Aorta (tissue), 1 donor: ENCODE data around the genes ATG16L2 and P2RY2.

DNA sequence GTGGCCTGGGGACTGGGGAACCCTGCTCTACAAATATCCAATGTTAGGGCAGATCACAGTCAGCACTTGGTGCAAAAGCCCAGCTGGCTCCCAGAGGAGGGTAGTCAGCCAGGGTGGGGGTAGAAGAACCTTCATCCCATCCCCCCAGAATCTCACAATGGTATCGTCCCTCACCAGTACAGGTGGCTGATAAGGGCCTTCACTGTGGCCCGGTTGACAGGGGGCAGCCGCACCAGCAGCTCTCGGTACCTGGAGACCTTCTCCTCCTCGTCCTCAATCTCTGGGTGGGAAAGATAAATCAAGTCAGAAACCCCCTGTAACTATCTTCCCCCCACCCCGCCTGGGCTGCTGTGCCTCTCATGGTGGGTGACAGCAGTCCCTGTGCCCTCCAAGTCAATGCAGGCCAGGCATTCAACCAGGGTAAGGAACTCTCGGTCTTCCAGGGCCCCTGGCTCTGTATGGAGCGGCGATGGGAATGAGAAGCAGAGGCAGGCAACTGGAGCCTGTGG lies 22.2 kb upstream of the PDE2A start:
- PRO-cap = no peak

- PRO-cap = no peak
Observed at GRCh38 chr11:72705994-72706860, 32.0 kb upstream of the PDE2A start.

DNA sequence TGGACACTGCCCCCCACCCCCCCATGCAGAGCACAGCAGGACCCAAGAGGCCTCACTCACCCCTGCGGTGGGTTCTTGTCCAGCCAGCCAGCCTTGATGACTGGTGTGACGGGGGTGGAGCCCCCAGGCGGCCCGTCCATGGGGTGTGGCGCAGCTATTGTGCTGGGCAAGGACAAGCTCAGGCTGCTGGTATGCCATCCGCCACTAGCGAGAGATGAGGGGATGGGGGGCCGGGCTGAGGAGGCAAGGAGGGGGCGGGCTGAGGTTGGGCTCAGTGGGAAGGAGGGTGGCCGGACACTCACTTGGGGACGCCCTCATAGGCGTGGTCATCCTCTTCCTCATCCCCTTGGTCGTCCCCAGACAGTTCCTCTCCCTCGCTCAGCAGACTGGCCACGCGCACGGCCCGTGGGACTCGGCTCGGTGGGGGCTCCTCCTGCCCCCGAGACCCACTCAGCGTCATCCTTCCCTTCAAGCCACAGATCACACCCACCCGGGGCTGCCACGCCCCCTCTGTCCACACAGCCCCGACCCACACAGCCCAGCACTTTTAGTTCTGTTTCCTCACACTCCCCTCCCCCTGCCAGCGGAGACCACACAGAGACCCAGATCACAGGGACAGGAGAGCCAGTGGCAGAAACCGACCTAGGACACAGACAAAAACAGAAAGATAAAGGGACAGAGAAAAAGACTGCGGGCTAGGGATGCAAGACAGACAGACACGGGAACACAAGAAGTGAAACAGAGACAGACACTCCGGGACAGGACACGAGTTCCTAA lies 38.1 kb upstream of the PDE2A start:
- PRO-cap = no peak

- PRO-cap = no peak
Observed at GRCh38 chr11:72741241-72741830, 10.9 kb downstream of the ARAP1 start.

DNA sequence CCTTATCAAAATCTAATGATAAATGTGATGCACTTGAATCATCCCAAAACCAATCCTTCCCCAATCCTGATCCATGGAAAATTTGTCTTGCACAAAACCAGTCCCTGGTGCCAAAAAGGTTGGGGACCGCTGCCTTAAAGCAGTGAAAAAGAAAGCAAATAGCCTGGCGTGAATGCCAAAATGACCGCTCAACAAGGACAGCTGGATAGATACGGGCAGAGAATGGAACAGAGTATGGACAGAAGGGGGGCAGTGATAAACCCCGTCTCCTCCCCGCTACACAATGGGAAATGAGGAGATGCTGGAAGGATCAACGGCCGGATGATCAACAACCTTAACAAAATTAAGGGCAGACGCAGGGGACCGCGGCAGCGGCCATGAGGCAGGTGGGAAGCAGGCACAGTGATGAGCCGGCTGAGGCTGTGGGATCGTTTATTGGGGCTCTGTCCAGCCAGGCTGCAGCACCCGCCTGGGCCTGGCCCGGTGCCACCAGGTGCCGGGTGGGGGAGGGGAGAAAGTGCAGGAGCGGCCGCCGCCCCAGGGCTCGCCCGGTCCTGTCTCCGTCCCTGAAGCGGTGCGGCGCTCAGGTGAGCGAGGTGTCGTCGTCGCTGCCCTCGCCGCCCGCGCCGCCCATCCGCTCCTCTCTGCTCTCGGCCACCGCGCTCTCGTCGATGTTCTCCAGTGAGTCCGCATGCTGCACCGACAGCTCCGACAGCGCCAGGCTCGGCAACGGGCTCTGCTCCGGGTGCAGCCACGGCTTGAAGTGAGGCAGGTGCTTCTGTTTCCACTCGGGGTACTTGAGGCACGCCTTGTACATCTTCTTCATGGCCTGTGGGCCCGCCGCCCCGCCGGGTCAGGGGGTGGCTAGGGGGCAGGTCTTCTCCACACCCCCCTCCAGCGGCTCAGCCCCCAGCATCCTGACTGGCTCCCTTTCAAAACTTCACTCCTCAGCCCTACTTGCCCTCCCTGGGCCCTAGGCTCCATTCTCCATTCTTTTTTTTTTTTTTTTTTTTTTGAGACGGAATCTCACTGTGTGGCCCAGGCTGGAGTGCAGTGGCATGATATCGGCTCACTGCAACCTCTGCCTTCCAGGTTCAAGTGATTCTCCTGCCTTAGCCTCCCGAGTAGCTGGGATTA lies 2.5 kb upstream of the ARAP1 start:
- PRO-cap = no peak

- PRO-cap = no peak
Observed at GRCh38 chr11:72775934-72776797, 17.7 kb downstream of the STARD10 start.

DNA sequence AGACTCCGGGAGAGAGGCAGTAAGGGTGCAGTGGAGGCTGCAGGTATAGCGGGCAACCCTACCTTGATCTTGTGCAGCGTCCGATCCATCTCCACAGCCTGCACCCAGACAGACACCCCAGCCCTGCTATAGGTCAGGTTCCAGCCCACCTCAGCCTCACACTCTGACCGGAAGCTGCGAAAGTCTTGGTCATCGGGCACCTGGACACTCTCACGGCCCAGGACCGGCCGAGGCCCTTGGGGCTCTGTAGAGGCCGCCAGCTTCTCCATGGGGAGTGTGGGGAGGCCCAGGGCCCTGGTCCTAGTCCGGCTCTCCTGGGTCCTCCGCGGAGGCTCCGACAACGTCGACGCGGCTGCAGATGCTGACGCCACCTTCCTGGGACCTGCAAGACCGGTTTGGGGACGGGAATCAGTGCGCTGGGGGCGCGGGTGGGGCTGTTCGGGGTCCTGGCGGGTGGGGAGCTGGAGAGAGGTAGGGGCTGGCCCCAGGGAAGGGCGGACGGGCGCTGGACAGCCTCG lies 12.9 kb downstream of the STARD10 start:
- PRO-cap = no peak

DNA sequence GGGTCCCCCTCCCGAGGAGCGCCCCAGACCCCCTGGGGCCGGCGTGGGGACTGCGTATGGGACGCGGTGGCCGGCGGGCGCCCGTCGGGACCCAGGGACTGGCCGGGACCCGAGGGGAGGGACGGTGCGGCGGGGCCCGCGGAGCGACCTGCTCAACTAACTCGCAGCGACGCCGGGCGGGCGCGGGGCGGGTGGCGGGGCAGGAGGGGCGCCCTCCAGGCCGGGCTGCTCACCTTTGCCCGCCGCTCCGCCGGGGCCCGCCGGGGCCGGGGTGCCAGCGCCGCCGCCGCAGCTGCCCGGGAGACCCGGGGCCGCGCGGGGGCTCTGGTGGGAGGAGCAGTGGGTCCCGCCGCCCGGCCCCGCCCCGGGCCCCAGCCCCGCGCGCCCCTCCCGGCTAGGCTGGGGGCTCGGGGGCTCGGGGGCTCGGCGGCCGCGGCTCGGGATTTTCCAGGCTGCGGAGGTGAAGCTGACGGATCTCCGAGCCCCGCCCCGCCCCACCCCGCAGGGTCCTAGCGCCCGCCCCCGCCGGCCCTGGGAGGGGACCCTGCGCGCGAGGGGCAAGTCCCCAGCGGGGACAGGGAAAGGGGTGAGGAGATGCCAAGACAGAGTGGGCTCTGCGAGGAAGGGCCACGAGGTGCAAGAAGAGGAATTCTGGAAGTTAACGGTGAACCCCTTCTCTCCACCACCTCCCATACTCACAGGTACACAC lies 12.3 kb downstream of the STARD10 start:
- PRO-cap = no peak

GRCh38 chr11:72782524-72783305 lies 11.1 kb downstream of the STARD10 start:
- PRO-cap = no peak

DNA sequence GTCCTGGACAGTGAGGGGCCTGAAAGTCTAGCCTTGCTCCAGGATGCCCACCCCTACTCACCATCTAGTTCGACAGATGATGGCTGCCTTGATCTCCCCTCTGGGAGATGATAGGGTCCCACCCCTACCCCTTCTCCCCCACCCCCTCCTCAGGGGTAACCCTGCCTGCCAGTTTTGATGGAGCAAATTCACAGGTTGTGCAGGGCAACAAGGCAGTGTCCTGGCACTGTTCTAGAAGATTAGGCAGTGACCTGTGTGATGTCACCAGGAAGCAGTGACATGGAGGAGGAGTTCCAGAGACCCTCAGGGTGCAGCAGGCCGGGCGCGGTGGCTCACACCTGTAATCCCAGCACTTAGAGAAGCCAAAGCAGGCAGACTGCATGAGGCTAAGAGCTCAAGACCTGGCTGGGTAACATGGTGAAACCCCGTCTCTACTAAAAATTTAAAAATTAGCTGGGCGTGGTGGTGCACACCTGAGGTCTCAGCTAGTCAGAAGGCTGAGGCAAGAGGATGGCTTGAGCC lies 8.0 kb downstream of the STARD10 start:
- PRO-cap = no peak

GRCh38 chr11:72812376-72812794 lies 1.8 kb upstream of the ATG16L2 start:
- PRO-cap = no peak

DNA sequence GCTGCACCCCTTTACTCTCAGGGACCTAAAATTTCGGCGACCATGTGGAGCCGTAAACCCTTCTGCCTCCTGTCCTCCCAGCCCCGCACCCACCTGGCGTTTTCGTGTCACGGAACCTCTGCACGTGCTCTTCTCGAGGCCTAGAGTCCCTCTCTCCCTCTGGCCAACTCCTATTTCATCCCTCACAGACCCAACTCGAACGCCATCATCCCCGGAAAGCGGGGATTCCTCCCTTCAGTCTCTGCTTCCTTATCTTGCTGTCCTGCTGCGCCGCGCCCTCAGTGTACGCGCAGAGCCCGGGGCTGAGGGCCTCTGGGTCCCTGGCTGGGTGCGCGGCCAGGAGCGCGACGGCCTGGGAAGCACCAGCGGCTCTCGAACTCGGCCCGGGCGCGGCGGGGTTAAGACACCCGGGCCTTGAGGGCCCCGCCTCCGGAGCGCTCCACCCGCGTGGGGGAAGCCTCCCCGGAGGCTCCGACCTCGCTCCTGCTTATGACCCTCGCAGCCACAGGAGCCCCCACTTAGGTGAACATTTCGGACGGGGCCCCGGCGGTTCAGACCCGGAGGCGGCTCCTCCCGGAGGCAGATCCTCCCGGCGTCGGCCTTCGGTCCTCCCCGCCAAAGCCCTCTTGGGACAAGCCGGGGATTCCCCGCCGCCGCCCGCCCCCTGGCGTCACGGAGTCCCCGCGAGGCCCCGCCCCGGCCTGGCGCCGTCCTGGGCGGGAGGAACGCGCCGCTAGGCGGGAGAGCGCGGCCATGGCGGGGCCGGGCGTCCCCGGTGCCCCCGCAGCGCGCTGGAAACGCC lies at the start of gene ATG16L2:
ATG16L2 (plus strand) TSS at position 719 of the 802 bp plus-strand sequence.
- PRO-cap = bidirectional peak, plus-strand start at position 741 of the sequence, minus-strand start at position 373 of the sequence

DNA sequence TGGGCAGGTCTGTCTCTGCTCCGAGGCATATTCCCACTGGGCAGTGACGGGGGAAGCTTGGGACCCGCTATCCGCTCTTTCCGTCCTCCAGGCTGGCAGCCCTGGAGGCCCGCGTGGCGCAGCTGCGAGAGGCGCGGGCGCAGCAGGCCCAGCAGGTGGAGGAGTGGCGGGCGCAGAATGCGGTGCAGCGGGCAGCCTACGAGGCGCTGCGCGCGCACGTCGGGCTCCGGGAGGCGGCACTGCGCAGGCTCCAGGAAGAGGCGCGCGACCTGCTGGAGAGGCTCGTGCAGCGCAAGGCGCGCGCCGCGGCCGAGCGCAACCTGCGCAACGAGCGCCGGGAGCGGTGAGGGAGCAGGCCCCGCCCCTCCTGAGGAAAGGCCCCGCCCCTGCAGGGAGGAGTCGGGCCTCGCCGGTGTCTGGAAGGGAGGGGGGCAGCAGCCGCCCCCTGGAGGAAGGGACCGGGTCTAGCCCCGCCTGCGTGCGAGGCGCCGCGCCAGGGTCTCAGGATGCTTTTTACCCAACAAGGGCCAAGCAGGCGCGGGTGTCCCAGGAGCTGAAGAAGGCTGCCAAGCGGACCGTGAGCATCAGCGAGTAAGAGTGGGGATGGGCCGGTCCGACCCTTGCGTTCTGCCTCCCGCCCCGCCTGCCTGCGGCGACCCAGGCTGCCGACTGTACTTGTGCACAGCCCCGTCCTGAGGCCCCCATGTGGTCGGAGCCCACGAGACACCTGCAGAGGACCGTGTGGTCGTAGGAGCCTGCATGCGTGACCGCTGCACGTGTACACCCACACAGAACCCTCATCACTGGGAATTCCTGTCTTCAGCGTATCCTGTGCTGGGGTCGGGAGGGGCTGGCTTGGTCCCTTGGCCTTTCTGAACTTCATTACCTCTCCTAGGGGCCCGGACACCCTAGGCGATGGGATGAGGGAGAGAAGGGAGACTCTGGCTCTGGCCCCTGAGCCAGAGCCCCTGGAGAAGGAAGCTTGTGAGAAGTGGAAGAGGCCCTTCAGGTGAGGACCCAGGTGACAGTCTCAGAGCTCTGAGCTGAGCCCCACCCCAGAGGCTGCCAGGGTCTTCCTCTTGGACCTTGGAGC lies 8.1 kb downstream of the ATG16L2 start:
- PRO-cap = unidirectional peak, minus-strand start at position 165 of the sequence; unidirectional peak, minus-strand start at position 241 of the sequence

GRCh38 chr11:73152823-73153883 lies 11.0 kb upstream of the FCHSD2 start:
- PRO-cap = no peak

- PRO-cap = unidirectional peak, plus-strand start at chr11:73218284
Observed at GRCh38 chr11:73218045-73219310, at the start of gene P2RY2. Gene P2RY2 (plus strand): TSS chr11:73218281.

GRCh38 chr11:73240215-73240739 lies 22.2 kb downstream of the P2RY2 start:
- PRO-cap = no peak

DNA sequence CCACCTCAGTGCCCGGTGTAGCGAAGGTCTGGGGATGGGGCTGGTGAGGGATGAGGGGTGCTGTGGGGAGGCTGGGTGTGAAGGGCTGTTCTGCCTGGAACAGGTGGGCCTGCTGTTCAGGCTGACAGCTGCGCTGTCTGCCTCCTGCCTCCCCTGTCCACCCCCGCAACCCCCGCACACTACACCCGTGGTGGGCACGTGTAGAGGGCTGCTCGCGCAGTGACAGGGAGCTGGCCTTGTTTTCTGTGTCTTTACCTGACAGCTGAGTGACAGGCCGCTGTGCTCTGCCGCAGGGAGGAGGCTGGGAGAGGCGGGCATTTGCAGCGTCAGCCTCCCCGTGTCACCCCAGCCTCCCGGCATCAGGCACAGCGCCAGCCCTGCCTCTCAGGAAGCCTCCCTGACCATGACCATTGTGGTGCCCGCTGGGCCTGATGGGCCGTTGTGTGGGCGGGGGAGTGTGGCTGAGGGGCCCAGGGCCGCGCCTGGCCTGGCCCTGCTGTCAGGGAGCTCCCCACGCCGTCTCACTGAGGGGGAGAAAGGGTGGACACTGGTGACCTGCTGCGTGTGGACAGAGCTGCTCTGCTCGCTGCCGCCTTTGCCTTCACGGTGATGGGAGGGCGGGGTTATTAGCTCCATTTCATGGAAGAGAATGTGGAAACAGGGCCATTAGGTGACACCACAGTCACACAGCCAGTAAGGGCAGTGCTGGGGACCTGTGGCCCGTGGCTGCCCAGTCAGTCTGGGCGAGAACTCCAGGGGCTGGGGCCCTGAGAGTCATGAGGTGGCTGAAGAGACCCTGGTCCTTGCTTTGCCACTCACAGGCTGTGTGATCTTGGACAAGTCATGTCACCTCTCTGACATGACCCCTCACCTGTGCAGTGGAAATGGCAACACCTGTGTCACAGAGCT lies 31.9 kb upstream of the RELT start:
- PRO-cap = no peak

GRCh38 chr11:73391967-73392878 lies 16.0 kb downstream of the RELT start:
- PRO-cap = no peak

- PRO-cap = no peak
Observed at GRCh38 chr11:73404129-73404762, 28.0 kb downstream of the RELT start.

- PRO-cap = no peak
Observed at GRCh38 chr11:73487129-73487497, 110.8 kb downstream of the FAM168A start.